ENCODE measurements around a stretch of chr1.

DNA sequence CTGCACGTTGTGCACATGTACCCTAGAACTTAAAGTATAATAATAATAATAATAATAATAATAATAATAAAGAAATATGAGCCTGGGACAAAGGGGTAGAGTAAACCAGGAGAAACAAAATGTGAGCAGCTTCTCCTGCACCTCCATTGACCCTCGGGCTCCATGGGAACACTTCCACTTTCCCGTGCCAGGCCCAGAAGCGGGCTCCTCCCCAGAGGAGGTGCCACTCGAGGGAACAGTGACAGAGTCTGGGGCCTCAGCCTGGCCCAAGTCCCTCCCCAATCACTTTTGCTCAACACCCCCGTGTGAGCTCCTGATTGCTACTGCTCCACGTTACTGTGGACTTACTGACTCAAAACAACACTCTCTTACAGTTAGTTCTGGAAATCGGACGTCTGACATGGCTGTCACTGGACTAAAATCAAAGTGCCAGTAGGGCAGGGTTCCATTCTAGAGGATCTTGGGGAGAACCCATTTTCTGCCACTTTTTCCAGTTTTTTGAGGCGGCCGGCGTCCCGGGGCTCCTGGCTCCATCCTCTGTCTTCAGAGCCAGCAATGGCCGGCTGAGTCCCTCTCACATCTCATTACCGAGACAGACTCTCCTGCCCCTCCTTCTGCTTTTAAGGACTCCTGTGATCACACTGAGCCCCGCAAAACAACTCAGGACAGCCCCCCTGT, 17.6 kb upstream of the KLHDC7A start:
- RAMPAGE, long total RNA: no peak
- RRBS: no CpG with 5 or more reads among the region's 16 CpGs

GRCh38 chr1:18639307-18639729, 8.7 kb downstream of the PAX7 start:
- RAMPAGE, long total RNA: no peak
- RRBS: no CpG with 5 or more reads among the region's 5 CpGs

- RAMPAGE, long total RNA: no peak
- RRBS: no CpG with 5 or more reads among the region's 9 CpGs
These were observed 4.0 kb upstream of the ALDH4A1 start for GRCh38 chr1:18906425-18906738.

GRCh38 chr1:18906739-18907818, 4.7 kb upstream of the ALDH4A1 start:
- RAMPAGE, long total RNA: no peak
- RRBS: 65% methylated on average over 2 of the region's 21 CpGs

- RAMPAGE, long total RNA: no peak
- RRBS: 2% methylated on average over 6 of the region's 20 CpGs
These were observed 10.8 kb upstream of the ALDH4A1 start for GRCh38 chr1:18912932-18913708.

DNA sequence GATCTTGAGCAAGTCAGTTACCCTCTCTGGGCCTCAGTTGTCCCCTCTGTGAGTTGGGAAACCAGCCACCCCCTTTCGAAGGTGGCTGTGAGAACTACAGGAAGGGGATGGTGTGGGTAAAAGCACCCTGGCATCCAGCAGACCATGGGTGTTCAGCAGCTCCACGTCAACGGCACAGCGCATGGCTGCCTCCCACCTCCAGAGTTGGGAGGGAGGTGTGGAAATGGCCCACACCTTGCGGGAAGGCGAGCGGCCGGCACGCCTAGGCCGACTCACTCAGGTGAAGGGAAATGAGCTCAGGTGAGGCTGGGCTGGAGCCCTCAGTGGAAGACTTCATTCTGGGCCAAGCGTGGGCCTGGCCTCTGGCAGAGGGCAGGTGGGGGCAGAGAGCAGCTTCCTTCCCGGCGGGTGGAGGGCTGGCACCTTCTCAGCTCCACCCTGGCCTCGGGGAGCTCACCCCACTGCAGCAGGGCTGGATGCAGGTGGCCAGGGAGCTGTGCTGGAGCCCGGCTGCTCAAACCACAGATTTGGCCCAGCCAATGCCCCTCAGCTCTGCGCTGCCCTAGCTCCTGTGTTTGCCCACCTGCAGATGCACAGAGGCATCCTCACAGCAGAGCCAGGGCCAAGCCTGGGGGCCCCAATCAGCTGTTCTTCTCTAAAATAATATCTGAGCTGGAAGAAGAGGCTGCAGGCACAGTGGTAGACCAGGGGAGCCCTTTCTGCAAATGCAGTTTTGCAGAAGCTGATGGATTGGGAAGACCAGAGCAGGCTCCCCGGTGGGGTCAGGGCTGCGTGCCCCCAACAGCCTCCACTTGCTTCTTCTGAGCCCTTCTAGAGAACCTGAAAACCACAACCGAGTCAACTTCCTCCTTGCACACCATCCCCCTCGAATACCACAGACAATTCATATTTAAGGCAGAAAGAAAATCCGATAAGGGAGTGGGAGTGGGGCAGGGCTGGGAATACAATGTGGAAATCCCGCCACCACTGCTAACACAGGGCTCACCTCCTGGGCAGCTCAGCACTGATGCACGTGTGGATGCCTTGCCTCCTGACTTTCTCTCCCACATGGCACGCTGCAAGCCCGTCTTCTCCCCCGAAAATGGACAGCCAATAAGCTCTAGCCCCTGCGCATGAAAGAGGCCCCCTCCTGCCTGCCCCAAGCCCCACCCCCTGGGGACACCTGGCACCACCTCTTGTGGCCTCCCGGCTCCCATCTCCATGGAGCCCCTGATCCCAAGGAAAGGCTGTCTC, 25.1 kb upstream of the ALDH4A1 start:
- RAMPAGE, long total RNA: no peak
- RRBS: 69% methylated on average over 4 of the region's 28 CpGs

- RAMPAGE, long total RNA: no peak
- RRBS: no CpG with 5 or more reads among the region's 22 CpGs
These were observed 5.8 kb downstream of the IFFO2 start for GRCh38 chr1:18950402-18951316.

GRCh38 chr1:19033798-19034749, 77.6 kb upstream of the IFFO2 start:
- RAMPAGE, long total RNA: no peak
- RRBS: 94% methylated on average over 3 of the region's 27 CpGs

DNA sequence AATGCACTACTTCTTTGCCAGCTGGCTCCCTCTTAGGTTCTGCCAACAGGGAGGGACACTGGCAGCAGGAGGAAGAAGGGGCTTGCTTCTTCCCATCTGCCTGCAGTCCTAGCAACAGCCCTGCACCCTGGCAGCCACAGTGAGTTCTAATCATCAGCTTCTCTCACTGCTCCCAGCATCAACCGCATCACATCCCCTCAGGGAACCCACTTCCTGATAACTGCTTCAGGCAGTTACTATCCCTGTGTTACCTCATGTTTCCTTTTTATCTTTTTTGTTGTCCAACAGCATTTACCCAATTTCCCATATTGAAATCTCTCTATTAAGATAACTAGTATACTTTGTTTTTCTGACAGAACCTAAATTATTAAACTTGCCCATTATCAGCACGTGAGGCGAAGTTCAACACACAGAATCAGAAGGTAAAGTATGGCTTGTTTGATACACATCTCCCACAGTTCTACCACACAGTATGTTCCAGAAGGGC, 86.1 kb downstream of the UBR4 start:
- RAMPAGE, long total RNA: no peak
- RRBS: no CpG with 5 or more reads among the region's 3 CpGs

DNA sequence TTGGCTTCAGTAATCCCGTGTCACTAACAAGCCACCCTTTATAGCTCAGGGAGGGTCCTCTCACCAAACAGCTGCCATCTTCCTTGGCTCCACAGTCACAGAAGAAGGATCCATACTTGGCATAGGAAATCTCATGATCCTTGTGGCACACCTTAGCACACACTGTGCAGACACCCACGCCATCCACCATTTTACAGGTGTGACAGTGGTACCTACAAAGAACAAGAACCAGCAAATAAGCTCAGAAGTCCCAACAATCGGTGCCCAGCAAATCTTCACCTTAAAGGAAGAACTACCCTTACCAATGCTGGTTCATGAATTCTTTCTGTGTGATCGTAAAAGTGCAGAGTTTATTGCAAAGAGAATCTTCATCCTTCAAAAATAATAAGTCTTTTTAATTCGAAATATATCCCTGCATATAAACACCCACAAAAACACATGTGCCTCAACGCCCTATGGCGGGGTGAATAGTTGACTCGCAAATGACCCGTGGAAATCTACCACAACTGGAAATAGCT, 48.5 kb downstream of the UBR4 start:
- RAMPAGE, long total RNA: no peak
- RRBS: no CpG with 5 or more reads among the region's 9 CpGs

DNA sequence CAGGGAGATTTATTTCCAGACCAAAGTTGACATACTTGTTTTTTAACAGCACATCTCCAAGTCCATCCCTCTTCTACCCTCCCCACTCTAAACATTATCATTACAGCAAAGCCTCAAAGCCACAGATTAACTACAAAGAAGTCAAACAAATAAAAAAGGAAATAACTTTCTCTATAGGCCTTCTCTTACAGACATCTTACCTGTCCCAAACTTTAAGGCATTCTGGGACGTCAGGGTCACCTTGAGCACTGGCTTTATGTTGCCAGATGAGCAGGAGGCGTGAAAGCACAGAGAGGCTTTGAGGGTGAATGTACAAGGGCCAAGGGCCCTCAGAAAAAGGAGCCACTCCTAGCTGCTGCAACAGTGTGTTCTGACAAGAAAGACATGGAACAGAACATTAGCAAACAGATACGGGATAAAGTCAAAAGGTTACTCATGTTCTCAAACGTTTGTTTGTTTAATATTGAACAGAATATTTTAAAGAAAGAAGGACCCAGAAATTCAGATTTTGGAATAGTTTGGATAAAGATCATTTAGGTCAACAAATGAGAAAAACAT, 31.1 kb downstream of the UBR4 start:
- RAMPAGE, long total RNA: no peak
- RRBS: no CpG with 5 or more reads among the region's 4 CpGs

DNA sequence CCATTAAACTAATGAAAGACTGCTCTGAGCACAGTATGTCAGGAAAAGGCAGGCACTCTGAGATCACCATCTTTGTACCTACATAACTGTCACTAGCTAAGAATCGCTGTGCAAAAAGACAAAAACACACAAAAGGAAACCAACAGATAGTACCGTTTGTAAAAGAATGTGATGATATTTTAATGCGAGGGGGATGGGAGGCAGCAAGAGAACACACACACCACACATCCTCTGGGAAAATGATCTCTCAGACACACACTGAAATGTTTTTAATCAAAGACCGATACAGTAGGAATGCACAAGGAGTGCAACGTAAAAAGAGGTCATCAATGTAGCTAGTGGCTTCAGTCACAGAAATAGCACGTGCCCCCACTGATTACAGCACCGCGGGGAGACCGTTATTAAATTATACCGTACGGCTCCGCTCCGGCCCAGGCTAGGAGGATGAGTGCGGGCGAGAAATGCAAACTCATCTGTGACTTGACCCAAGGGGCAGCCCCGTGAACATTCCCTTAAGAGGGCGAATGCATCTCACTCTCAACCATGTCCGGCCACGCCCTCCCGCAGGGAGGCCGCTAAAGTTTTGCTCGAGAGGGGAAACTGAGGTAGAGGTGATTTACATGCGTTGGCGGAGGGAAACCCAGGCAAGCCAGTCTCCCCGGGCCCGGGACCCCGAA, 655 bp downstream of the UBR4 start:
- RAMPAGE, long total RNA: no peak
- RRBS: under 1% methylated on average over 6 of the region's 27 CpGs

GRCh38 chr1:19270264-19271077, 18.1 kb downstream of the AKR7A3 start:
- RAMPAGE, long total RNA: no peak
- RRBS: no CpG with 5 or more reads among the region's 14 CpGs

GRCh38 chr1:19273973-19274560, 14.5 kb downstream of the AKR7A3 start:
- RAMPAGE, long total RNA: no peak
- RRBS: no CpG with 5 or more reads among the region's 57 CpGs

DNA sequence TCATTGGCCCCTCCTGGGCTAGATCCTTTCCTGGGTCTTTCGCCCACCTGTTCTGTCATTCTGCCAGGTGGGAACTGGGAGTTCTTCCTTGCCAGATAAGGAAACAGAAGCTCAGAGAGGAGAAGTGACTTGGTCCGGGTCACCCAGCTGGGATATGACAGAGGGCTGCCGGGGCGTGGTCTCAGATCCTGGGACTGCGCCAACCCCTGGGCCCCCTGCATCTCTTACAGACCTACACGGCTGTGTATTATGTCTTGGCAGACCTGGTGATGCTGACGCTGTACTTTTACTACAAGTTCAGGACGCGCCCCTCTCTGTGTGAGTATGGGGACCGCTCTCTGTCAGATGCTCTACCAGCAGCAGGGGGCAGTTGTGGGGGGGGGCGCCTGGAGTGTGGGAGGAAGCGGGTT, 13.1 kb downstream of the SLC66A1 start:
- RAMPAGE, long total RNA: no peak
- RRBS: no CpG with 5 or more reads among the region's 12 CpGs

DNA sequence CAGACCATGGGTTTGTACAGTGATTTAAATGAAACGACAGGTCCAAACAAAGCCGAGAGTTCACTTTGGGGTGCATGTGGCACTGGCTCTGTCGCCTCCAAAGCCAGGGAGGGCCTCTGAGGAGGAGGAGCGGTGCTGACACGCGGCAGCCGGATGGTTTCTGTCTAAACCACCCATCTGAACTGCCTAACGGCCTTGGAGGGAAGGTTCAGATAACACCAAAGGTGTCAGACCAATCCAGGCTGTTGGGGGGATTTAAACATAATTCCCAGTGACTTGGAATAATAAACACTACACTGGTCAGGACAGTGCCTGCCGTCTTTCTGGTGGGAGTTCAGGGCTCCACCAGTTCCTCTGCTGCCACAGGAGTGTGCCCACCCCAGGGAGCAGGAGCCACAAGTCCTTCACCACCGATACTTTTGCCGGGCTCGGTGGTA, 78.1 kb downstream of the SLC66A1 start:
- RAMPAGE, long total RNA: no peak
- RRBS: no CpG with 5 or more reads among the region's 12 CpGs

- RAMPAGE, long total RNA: no peak
- RRBS: no CpG with 5 or more reads among the region's 22 CpGs
These were observed 79.6 kb downstream of the CAPZB start for GRCh38 chr1:19405514-19406431.

- RAMPAGE, long total RNA: no peak
- RRBS: no CpG with 5 or more reads among the region's 12 CpGs
These were observed 31.7 kb downstream of the CAPZB start for GRCh38 chr1:19453436-19454287.

DNA sequence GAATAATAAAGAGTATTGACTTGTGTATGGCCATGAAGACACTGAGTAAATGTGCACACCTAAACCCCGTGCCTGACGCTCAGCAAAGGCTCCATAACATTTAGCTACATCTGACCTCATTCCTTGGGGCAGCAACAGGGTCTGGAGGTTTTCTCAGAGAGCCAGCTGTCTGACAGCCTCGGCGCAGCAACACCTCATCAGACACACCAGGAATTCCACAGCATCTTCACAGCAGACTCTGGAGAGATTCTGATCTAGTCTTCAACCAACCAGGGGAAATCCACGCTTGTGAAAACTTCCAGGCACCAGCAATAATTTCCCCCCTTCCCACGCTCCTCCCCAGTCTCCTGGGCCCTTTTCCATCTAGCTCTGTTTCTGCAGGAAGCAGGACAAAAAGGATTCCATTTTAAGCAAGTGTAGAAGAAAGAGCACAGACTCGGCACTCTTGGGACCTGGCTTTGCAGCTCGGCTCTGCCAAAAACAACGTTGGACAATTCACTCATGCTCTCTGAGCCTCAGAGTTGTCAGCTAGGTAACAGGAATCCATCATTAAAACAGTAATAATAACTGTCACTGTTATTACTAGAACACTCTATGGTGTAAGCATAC, 44.3 kb upstream of the CAPZB start:
- RAMPAGE, long total RNA: no peak
- RRBS: no CpG with 5 or more reads among the region's 9 CpGs

DNA sequence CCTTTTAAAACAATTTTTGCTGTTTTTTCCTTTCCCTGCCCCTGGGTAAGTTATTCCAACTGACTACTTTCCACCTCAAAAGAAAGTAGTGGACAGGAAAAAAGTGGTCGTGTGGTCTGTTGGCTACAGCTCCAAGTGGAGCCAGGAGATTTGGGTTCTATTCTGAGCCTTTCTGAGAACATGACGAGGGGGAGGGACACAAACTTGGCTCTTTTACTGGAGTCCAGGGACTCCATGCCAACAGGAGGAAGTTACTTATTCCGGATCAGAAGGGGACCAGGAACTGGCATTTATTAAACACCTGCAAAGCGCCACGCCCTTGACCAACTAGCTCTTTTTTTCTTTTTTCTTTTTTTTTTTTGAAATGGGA, 32.4 kb upstream of the MICOS10 start:
- RAMPAGE, long total RNA: no peak
- RRBS: no CpG with 5 or more reads among the region's 5 CpGs

All from hepatocyte (in vitro differentiated cells and primary cell).